Measurements from ENCODE around the gene DIO2.

DNA sequence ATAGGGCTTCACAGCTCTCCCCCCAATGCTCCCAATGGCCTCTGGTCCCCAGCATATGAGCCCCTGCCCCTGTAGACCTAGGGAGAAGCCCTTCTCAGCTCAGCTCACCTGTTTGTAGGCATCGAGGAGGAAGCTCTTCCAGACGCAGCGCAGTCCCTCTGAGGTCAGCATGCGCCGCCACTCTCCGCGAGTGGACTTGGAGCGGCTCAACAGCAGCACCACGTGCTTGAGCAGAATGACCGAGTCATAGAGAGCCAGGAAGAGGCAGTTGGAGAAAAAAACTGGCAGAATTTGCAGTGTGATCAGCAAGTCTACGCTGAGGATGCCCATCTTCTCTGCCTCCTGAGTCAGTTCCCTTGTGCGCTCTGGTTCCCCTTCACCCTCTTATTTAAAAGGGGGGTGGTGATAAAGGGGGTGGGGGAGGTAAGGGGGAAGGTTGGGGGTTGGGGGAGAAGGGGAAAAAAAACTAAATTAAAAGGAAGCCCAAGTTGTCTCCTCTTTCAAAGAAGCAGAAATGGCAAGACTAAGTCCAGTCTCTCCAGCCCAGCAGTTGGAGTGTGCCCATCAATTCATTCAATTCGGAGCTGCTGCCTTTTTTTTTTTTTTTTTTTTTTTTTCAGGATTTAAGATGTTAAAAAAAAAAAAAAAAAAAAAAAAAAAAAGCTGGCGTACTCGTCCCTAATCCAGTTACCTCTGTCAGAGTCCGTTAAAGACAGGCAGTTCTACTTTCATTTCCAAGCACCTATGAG lies at the start of gene DIO2:
Gene DIO2 (minus strand): TSS at position 362 of the 749 bp plus-strand sequence.
- PRO-cap: bidirectional peak, plus-strand start at position 287 of the sequence, minus-strand start at position 171 of the sequence
- RAMPAGE, long total RNA, 3 experiments: start-site peak on the minus strand in 1 of 3 experiments, centred at position 171 of the sequence, 8 reads per replicate

DNA sequence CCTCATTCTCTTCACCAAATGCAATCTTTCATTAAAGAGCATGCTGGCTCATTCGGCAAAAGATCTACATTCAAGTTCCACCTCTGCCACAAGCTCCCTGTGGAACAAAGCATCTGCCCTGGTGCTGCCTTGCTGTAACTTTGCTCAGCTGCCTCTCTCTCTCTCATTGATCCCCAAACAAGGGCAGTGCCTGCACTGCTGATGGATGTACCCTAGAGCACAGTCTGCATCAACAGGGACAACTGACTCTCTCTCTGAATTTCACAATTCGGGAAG lies 174.0 kb upstream of the DIO2 start:
- PRO-cap: no peak
- RAMPAGE, long total RNA, 3 experiments: no peak in any of the 3 experiments

DNA sequence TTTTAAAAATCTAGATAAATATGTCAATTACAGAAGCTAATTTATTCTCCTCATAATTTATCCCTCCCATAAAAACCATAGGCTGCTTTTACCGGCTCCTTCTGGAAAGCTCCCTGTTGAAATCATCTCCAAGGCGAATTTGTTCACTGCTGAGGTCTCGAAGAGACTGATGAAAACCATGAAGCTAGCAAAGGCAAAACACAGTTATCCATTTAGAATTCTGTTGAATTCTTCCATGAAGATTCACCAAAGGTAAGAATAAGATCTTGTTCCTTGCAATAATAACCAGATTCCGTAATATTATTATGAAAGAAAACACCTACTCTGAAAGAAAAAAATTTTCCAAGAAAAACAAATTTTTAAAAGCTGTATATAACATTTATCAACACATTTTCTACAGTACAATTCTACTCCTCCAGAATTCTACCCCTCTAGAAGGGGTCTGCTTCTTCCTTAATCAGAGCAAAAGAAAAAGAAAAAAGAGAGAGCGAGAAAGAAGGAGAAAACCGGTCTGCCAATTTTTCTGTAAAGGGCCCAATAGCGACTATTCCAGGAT lies 41.6 kb downstream of the CEP128 start:
- PRO-cap: no peak
- RAMPAGE, long total RNA, 3 experiments: no peak in any of the 3 experiments

DNA sequence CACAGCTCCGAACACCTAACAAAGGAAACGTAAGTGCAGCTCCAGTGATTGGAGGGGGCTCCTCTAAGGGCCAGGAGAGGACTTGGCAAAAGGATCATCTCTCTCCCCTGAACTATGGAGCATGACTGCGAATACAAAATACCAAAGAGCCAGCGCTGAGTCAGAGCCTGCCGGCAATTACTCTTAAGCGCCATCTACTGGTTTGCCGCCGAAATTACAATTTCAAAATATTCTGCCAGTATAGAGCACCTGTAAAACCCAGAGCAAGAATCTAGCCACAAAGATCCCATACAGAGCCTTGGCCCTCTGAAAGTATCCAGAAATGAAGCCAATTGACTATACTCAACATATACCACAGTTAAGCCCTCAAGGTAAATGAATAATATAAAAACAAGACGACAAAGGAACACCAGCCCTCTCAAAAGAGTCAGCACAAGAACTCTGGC lies 50.2 kb downstream of the GTF2A1 start:
- PRO-cap: no peak
- RAMPAGE, long total RNA, 3 experiments: no peak in any of the 3 experiments

- PRO-cap: no peak
- RAMPAGE, long total RNA, 3 experiments: no peak in any of the 3 experiments
Measured at GRCh38 chr14:81208344-81208875, 12.3 kb downstream of the GTF2A1 start.

- PRO-cap: no peak
- RAMPAGE, long total RNA, 3 experiments: no peak in any of the 3 experiments
Measured at GRCh38 chr14:81209022-81209664, 11.6 kb downstream of the GTF2A1 start.

GRCh38 chr14:81219085-81219728 lies 1.6 kb downstream of the GTF2A1 start:
- PRO-cap: unidirectional peak, plus-strand start at chr14:81219303; bidirectional peak, plus-strand start at chr14:81219498, minus-strand start at chr14:81219363
- RAMPAGE, long total RNA, 3 experiments: no peak in any of the 3 experiments

- PRO-cap: no peak
- RAMPAGE, long total RNA, 3 experiments: no peak in any of the 3 experiments
Measured at GRCh38 chr14:81398108-81398567, 2.0 kb downstream of the STON2 start.

GRCh38 chr14:81523348-81523547 lies 10.4 kb downstream of the SEL1L start:
- PRO-cap: no peak
- RAMPAGE, long total RNA, 3 experiments: no peak in any of the 3 experiments

DNA sequence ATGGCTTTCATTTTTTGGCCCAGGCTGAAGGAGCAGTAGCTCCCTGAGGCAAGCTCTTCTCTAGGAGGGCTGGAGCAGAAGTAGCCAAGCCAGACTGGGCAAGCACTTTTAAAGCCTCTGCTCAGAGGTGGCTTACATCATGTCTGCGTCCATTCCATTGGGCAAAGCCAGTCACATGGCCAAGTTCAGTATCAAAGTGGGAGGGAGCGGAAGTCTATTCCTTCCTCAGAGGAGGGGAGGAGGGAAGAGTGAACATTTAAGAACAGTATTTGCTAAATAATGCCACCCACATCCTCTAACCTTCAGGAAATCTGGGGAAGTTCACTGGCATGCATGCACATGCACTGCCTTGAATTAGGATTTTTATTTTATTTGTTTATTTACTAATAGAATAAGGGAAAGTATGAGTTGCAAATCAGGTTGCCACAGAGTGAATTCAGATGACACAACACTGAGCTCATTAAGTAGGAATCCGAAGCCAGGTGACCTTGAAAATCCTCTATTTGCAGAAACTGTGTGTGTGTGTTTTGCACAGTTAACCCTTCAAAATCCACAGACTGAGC lies 122.1 kb upstream of the SEL1L start:
- PRO-cap: no peak
- RAMPAGE, long total RNA, 3 experiments: no peak in any of the 3 experiments

- PRO-cap: bidirectional peak, plus-strand start at chr14:85534084, minus-strand start at chr14:85534080
- RAMPAGE, long total RNA, 3 experiments: no peak in any of the 3 experiments
Measured at GRCh38 chr14:85533679-85534424, 3.9 kb downstream of the FLRT2 start.

DNA sequence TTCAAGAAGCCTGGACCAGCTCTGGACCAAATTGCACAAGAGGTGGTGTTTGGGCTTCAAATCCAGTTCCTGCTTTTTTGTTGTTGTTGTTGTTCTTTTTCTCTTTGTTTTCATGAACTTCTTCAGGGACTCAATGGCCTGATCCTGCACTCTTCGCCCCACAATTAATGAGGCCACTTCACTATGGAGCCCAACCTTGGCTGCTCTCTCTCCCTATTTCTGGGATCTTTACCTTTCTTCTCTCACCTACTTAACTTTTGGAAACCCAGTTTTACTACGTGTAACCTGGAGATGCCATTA lies 38.5 kb downstream of the FLRT2 start:
- PRO-cap: no peak
- RAMPAGE, long total RNA, 3 experiments: no peak in any of the 3 experiments

DNA sequence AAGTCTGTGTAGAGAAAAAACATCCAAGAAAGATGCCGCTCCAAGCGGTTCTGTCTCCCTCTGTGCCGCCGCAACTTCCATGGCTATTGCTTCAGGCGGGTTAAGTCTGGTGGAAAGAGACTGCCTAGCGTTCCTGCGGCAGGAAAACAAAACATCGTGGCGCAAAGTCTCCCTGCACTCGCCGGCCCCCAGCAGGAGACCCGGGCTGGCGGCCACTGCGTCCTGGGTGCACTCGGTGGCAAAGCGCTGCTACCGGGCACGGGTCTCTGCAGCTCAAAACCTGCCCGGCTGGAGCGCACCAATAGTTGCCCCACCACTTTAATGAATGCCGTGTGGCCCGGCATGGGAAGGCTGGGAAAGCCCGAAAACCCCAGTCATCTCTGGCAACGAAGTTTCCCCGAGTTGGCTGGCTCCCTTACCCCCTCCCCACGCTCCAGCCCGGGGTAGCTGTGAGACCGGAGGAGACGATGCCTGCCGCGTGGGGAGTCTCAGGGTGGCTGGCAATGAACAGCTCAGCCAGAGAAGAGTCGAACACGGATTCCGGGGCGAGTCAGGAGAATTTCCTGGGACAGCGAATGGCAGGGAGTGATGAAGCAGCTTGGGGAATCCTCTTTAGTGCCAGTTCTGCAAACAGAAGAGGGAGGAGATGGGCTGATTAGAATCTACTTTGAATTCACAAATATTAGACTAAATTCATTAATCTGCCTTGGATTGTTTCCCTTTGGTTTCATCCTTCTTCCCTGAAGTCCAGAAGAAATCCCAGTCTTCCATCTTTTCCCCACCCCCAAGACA lies 3.6 kb upstream of the KCNK10 start:
- PRO-cap: no peak
- RAMPAGE, long total RNA, 3 experiments: no peak in any of the 3 experiments

GRCh38 chr14:88833743-88834730 lies 9.6 kb downstream of the TTC8 start:
- PRO-cap: no peak
- RAMPAGE, long total RNA, 3 experiments: no peak in any of the 3 experiments

DNA sequence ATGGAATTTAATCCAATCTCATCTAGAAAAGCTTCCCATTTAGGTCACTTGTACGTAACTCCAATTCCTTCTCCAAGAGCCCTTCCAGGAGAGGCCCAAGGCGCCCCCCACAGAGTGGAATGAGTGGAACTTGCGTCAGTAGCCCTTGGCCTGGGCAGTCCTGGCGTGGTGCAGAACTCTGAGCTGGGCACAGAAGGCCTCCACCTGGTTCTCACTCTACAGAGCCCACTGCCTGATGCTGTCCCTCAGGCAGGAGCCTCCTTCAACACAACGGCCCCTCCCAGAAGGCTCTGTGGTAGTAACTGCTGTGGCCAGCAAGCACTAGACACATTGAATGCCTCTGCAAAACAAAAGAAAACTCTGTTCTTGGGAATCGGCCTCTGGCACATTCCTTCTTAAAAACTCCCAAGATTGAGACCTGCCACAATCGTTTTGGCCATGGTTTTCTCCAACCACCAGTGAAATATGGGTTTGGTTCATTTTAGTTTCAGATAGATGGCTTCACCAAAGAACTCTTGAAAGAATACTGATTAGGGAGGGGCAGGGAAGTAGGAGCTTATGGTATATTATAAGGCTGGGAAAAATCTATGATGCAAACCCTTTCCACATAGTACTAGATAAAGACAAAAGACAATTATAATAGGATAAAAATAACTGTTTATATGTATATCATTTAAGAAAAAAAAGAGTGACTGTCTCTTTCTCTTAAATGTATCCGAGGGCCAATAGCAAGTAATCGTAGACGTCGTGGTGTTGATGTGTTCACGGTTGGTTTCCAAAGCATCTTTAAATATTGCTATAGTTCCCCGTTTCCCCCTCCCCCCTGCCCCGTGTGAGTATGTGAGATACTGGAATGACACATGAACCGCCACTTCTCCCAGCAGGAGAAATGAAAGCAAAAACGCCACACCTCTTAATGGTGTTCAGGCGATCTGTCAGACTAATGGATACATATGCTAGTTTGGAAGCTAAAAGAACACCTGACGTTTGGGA lies 258.7 kb downstream of the FOXN3 start:
- PRO-cap: no peak
- RAMPAGE, long total RNA, 3 experiments: no peak in any of the 3 experiments

DNA sequence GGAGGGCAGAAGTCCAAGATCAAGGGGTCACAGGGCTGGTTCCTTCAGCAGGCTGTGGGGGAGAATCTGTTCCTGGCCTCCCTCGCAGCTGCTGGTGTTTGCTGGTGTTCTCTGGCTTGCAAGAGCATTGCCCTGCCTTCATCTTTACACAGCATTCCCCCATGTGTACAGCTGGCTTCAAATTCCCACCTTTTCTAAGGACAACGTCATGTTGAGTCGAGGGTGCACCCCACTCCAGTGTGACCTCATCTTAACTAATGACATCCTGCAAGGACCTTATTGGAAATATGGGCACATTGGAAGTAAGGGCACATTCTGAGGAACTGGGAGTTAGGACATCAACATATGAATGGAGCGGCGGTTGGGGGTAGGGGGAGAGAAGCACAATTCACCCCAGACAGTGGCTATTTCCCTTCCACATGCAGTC lies 123.6 kb downstream of the FOXN3 start:
- PRO-cap: no peak
- RAMPAGE, long total RNA, 3 experiments: no peak in any of the 3 experiments

DNA sequence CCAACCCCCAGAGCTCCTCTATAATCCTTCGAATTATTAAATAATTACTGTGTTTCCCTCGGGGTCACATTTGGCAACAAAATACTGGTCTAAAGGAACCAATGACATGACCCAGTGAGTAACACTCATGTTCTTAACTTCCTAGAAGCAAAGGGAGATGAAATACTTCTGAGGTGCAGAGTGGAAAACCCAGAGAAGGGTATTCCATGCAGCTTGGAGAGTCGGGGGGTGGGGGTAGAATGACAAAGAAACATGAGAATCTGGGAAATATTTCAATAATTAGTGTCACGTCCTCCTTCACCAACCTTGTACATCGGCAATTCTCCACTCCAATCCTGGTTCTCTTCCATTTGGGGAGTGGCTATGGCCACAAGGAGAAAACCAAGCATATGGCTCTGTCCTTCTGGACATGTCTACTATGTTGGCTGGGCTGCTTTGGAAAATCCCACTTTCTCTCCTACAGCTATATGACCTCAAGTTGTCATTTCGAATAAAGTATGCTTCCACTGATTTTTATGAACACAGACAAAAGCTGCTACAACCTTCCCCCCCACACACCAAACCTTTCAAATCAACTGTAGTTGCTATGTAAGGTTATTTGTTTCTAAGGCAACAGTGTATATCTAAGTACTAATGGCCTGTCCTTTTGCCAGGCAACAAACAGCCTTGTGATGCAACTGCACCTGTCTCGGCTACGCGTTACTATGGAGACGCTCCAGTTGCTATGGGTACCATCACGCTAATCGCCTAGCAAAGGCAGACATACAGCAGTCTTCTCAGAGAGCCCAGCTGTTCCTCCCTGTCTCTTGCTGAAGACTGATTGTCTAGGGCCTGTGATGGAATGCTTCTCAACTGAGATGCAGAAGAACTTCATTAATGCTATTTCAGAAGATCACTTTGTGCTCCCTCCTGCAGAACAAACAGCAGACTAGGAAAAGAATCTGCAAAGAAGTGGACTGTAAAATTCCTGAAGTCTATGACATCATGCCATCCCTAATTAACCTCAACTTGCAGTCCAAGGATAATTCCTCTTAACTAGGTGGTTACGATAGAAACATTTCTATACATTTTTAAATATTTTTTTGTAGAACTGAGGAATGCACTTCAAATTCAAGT lies 67.8 kb downstream of the FOXN3 start:
- PRO-cap: no peak
- RAMPAGE, long total RNA, 3 experiments: no peak in any of the 3 experiments

GRCh38 chr14:89402855-89403376 lies 14.1 kb downstream of the FOXN3 start:
- PRO-cap: no peak
- RAMPAGE, long total RNA, 3 experiments: no peak in any of the 3 experiments

DNA sequence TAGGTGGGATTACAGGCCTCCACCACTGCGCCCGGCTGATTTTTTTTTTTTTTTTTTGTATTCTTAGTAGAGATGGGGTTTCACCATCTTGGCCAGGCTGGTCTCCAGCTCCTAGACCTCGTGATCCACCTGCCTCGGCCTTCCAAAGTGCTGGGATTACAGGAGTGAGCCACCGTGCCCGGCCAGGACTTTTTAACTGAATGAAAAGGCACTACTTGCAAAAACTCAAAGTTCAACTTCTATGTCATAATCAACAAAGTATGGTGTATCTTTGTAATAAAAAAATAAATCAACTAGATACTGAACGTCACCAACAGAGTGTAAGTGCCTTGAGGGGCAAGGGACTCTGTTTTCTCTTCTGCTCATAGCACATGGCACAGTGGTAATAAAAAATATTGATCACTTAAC lies 10.4 kb upstream of the FOXN3 start:
- PRO-cap: unidirectional peak, minus-strand start at position 198 of the sequence
- RAMPAGE, long total RNA, 3 experiments: no peak in any of the 3 experiments

- PRO-cap: no peak
- RAMPAGE, long total RNA, 3 experiments: no peak in any of the 3 experiments
Measured at GRCh38 chr14:89911228-89912123, 43.1 kb downstream of the EFCAB11 start.